Colic lymph node (tissue), 1 donor: Measurements from ENCODE around the genes KDELR1, GYS1, CGB1, CGB5 and SNRNP70.

DNA sequence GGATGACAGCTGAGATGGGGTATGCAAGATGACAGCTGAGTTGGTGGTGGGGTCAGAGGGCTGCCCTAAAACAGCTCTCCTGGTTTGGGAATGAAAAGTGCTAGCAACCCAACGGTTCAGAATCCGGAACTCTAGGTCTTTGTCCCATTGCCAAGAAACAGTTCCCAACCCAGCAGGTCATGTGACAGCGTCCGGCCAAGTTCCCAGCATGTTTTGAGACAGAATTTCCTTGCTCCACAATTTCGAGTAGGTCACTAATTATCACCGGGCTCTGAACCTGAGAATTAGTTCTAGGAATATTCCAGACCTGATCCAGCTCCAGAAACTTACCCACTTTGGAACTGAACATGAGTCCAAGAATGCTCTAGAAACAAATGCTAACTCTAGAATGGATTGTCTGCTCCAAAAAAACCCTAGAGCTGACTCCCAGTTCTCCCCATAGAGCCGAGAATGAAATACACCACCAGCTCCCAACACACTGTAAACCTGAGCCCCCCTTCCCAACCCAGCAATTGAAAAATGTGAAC is 3.5 kb downstream of the SELENOW start:
- PRO-cap, result no peak

- PRO-cap, result no peak
Measured at GRCh38 chr19:47882816-47883421, 3.2 kb downstream of the SULT2A1 start.

DNA sequence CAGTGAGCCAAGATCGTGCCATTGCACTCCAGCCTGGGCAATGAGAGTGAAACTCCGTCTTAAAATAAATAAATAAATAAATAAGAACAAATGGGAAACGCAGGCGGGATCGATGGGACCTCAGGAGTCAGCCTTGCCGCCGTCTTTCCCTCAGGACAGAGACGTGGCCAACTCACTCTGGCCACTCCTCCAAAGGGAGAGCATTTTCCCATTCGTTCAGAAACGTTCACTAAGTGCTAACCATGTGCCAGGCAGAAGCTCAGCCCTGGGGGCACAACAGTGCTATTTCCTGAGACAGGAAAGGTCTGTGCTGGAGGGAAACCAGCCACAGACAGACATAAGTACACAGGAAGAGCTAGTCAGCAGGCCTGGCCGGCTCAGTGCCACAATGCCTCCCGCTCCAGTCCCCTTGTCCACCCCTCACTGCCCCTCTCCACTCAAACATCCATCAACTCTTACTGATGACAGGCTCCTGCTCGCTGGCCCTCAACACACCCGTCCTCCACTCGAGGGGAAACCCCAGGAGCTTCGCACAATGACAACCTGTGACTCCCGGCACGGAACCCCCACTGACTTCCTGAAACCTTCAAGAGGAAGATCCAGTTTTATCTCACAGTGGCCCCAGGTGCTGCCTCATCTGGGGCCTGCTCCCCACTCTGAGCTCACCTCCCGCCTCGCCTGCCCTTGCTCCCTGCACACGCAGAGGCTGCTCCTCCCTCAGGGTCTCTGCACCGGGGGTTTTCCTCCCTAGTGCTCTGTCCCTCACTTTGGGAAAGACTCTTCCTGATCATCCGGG is 11.3 kb upstream of the PLA2G4C start:
- PRO-cap, result no peak

DNA sequence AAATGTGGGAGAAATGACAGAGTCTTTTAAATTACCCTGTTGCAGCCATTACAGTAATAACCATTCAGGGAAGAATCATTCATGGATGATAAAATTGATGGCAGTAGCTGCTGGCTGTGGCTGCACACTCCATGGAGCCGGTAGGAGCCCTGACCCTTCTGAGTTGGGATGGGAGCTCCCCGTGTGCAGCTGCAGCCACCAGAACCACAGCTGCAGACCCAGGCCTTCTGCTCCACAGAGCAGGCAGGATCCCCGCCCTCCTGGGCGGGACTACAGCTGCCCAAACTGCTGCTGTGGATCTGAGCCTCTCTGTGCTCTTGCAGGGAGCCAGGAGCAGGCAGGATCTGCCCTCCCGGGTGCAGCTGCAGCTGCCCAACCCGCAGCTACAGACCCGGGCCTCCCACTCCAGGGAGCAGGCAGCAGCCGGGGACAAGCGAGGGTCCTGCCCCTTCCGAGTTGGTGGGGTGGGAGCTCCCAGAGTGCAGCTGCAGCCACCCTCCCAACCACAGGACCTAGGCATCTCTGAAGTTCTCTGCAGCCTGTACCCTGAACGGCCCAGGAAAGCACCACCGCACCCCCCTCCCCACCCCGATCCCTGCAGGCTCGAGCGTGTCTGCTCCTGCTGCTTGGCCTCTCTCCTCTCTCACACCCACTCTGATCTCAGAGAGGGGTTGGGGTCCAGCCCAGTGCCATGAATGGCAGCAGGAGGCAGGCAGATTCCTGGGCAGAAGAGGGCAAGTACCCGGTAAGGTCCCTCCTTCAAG is 13.1 kb downstream of the ODAD1 start:
- PRO-cap, result no peak

GRCh38 chr19:48391086-48391808 is at the start of gene KDELR1:
TSS of gene KDELR1 (minus strand) at chr19:48391551.
- PRO-cap, result unidirectional peak, minus-strand start at chr19:48391557

DNA sequence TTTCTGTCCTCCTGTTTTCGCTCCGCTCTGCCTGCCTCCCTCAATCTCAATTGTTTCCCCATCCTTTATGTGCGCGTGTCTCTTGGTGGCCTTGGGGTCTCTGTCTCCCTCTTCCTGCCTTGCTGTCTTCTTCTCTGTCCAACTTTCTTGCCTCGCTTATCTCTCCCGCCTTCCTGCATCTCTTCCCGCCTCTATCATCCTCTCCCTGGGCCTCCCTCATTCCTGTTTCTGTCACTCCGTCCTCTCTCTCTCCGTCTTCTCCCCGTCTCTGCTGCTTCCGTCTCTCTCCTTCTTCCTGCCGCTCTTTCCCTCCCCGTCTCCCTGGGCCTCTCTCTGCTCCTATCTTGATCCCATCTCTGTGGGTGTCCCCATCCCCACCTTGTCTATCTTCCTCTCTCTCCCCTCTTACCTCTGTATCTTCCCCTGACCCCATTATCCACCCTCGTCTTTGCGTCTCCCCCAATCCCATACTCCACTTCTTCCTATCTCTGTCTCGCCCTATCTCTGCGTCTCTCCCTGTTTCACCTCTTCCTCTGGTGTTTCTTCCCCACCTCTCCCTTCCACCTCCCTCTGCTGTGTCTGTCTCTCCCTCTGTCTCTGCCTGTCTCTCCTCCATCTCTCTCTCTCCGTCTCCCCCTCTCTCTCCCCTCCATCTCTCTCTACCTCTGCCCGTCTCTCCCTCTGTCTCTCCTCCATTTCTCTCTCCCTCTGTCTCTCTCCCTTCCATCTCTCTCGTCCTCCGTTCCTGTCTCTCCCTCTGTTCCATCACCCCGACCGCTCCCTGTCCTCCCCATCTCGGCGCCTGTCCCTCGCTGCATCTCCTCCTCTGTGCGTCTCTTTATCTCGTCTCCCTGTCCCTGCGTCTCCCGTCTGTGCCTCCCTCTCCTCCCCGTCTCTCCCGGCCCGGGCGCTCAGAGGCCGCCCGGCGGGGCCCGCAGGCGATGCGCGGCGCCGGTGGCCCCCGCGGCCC is 4.3 kb downstream of the GRIN2D start:
- PRO-cap, result no peak

- PRO-cap, result bidirectional peak, plus-strand start at chr19:48480922, minus-strand start at chr19:48480862
Measured at GRCh38 chr19:48480537-48481494, 11.6 kb downstream of the CYTH2 start.

GRCh38 chr19:48495455-48495824 is 16.2 kb downstream of the LMTK3 start:
- PRO-cap, result no peak

DNA sequence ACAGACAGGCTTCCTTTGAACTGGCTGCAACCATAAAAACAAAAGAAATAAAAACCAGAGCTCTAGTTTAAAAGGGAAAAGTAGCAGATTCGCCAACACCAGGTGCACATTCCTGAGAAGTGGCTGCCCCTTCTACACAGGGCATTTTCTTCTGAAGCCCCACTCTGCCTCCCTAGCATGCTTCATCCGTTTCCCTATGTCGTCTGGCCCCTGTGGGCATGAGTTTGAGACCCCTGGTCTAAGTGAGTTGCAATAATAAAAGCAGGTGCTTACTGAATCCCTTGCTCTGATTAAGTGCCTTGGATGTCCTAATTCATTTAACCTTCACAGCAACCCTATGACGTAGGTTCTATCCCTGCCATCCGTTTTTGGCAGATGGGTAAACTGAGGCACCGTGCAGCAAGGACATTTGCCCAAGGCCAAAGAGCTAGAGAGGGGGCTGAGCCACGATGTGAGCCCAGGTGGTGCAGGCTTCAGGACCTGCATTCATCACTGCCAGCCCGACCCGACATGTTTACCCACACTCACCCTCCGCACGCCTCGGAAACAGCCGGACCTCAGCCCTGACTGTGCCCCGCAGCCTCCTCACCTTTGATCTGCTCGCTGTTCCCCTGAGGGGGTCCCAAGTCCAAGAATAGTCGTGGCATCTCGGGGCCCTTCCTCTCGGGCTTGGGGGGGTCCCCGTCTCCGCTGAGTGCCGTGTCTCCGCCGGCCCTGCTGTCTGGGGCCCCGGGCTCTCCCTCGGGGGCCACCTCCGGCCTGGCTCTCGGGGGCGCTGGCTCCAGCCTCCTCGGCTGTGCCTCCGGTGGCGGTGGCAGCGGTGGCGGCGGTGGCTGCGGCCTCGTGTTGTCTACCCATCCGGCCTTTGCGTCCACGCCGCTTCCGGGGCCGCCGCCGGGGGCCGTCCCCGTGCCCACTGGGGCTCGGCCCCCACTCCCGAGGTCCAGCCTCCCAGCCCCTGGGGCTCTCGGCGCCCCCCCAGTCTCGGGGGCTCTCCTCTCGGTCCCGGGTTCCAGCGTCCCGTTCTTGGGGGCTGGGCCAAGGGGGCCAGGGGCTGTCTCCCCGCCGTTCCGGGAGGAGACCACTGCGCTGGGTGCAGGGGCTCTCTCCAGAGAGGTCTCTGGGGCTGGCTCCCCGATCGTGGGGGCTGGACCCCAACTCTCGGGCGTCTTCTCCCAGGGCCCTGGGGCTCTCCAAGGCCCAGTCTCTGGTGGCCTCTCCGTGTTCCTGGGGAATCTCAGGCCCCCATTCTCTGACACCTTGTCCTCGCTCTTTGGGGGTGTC is 14.4 kb downstream of the LMTK3 start:
- PRO-cap, result no peak

DNA sequence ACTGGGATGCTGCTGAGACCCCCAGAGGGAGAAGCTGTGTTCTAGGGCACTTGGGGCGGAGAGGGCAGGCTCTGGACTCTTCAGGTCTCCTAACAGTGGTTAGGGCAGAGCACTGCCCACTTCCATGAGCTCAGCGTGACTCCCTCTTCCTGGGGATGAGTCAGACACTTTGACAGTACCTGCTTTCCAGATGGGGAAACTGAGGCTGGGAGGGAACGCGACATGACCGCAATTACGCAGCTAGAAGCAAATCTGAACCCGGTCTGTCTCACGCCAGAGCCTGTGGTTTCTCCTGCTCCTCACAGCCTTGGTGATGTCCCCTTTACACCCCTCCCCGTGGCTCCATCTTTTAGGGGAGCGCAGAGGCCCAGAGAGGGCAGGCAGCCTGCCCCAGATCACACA is 783 bp downstream of the SULT2B1 start:
- PRO-cap, result no peak

DNA sequence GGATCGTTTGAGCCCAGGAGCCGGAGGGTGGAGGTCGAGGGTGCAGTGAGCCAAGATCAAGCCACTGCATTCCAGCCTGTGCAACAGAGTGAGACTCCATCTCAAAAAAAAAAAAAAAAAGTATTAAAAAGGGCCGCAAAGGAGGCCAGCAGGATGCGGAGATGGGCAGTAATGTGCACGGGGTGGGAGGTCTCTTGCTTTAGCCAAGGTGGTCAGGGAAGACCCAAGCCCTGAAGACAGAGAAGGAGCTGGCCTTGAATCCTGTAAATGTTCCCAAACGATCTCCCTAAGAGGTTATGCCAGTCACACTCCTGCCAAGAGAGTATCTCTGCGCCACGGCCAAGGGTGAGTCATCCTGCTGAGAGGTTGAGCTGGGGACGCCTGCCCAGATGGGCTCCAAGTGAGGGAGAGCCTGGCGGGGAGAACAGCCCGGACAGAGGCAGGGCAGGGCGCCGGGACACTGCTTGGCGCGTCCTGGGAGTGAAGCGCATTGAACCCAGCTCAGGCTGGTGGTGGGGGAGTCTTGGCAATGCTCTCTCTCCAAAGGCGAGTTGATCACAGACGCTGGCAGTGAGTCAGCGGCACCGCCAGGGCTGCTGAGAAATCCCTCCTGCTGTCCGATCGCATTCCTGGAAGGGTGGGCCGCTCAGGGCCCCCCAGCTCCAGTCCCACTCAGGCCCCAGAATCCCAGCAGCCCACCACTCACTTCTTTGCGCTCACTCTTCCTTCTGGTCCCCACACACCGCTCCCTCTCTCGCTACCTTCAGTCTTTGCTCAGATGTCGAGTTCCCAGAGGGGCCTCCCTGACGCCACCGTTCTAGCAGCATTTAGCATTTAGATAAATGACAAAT is 16.4 kb downstream of the SULT2B1 start:
- PRO-cap, result no peak

GRCh38 chr19:48615658-48616607 is 1.1 kb upstream of the FAM83E start:
- PRO-cap, result no peak

GRCh38 chr19:48720178-48721395 is 1.1 kb upstream of the MAMSTR start:
- PRO-cap, result unidirectional peak, plus-strand start at chr19:48720866; unidirectional peak, minus-strand start at chr19:48721022

DNA sequence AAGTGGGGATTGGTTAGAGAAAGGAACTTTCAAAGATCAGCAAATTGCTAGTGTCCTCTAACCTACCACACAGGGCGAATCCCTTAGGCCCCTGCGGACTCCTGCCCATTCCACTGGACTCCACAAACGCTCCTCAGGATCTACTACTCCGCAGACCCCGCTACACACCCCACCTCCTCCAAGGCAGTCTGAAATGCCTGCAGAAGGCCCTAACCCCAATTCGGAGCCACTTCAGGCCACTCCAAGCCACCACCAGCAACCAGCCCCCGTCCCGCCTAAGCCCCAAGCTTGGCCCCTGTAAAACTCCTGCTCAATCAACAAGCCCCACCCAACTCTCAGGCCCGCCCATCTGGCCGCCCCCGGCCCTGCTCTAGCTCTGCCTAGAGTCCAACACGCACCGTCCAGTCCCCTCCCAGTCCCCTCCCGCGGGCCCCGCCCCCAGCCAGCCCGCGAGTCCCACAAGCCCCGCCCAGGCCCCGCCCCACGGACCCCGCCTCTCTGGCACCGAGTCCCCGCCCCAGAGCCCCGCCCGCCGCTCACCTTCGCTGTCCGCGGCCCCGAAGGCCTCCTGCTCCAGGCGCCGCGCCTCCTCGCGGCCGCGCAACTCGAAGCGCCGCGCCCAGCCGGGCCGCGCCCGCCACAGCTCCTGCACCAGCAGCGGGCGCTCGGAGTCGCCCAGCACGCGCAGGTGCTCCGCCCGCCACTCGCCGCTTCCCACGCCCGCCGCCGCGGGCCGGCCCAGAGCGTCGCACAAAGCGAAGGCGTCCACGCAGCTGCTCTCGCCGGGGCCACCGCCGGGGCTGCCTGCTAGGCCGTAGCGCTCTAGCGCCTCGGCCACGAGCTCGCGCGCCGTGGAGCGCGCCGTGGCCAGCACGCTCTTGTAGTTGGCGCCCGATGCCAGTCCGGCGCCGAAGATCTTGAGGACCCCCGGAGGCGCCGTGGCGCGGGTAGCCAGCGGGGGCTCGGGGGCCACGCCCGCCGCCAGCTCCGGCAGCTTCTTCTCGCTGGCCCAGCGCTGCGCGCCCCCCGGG is 1.7 kb downstream of the RASIP1 start:
- PRO-cap, result bidirectional peak, plus-strand start at position 542 of the sequence, minus-strand start at position 278 of the sequence; unidirectional peak, plus-strand start at position 703 of the sequence

- PRO-cap, result no peak
Measured at GRCh38 chr19:48891484-48892455, 6.8 kb downstream of the TULP2 start.

- PRO-cap, result bidirectional peak, plus-strand start at chr19:48993533, minus-strand start at chr19:48993309
Measured at GRCh38 chr19:48992705-48993431, at the start of gene GYS1. TSS of gene GYS1 (minus strand) at chr19:48993309.

DNA sequence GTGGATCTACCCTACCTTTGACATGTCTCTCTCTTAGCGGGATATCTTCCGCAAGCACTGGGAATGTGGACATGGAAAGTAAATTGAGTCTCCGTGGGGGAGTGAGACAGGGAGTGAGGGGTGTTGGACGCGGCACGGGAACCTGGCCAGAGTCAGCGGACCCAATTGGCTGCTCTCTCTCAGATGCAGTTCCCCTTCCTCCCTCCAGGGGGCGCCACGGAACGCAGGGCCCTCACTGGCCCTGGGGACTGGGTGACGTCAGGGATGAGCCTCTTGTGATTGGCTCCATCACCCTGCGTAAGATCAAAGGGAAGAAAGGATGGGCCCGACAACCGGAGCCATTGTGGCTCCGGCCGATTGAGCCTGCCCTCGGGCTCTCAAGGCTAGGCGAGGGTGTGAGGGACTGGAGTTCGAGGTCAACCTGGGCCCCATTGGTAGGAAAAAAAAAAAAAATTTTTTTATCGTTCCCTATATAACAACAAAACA is at the start of gene CGB1:
Gene CGB1 (minus strand): TSS at position 208 of the 486 bp plus-strand sequence.
- PRO-cap, result no peak

DNA sequence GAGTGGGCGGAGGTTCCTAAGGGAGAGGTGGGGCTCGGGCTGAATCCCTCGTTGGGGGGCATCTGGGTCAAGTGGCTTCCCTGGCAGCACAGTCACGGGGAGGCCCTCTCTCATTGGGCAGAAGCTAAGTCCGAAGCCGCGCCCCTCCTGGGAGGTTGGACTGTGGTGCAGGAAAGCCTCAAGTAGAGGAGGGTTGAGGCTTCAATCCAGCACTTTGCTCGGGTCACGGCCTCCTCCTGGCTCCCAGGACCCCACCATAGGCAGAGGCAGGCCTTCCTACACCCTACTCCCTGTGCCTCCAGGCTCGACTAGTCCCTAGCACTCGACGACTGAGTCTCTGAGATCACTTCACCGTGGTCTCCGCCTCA is at the start of gene CGB5:
Gene CGB5 (plus strand): TSS at position 209 of the 368 bp plus-strand sequence.
- PRO-cap, result no peak

GRCh38 chr19:49084853-49086321 is at the start of gene SNRNP70:
TSS of gene SNRNP70 (plus strand) at chr19:49085451.
- PRO-cap, result bidirectional peak, plus-strand start at chr19:49085458, minus-strand start at chr19:49085095

DNA sequence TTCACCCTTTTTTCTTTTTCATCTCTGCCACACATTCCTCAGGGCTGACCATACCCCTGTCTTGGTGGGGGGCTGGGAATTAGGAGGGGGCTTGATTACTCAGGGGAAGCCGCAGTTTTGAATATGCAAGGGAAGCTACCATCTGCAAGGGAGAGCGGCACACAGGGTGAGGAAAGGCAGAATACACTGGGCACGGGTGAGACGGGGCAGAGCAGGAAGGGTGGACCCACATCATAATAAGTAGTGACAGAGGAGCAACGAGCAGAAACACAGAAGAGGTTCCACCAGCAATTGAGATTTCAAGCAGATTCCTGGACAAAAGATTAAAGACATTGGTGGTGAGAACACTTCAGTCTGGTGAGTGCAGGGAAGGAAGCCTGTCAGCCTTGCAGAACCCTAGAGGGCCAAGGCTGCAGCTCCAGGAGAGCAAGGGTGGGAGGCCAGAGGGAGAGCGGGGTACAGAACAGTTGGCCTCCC is 5.3 kb upstream of the LIN7B start:
- PRO-cap, result no peak